SJSA1 (cell line): ENCODE measurements around the gene HBS1L.

DNA sequence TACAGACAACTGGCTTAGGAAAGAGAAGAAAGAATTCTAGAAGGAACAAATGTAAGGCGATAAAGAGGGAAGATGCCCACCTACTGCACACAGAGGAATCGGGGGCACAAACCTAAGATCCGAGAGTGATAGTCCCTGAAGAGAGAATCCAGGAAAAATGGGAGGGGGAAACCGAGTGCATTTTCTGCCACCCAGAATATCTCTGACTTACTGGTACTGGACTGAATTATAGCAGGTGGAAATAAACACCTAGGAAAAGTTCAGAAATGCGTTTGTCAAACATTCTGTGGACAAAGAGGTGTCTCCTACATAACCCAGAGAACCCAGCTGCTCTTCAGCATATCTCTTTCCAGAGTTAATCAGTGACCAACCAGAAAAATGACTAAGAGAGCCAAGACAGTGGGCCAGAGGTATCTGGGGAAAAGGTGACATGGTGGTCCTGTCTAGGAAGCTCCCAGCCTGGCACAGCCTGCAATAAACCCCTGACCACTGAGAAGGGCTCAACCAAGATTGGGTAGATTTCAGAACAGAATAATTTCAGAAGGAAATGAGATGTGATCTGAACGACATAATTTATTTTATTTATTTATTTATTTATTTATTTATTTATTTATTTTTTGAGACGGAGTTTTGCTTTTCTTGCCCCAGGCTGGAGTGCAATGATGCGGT lies 5.9 kb upstream of the VNN1 start:
- RAMPAGE, long total RNA: no peak

DNA sequence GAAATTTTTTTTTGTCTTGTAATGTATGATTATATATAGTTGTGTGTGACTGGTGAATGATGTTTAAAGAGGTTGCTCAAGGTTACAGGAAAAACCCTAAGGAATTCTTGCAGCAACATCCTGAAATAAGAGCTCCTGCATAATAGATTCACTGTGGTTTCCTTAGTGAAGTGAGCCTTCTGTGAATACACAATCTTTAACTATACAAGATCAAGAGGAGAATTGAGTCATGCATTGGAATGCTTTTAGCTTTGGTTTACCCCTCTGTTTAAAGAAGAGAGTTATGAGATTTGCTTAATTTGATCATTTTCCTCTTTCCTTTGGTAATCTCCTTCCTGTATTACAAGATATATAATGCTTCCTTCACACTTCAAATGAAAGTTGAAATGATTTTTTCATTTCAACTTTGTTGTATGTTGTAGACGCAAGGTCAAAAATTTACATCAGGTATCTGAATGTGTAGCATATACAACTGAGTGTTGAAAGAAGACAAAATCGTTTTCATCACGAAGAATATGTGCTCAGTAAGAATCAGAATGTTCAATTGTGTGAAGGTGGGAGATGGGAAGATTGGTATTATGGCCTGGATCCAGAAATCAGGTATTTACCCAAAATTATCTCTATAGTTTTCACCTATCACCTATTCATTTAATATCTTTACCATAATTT lies 141.4 kb upstream of the EYA4 start:
- RAMPAGE, long total RNA: no peak

DNA sequence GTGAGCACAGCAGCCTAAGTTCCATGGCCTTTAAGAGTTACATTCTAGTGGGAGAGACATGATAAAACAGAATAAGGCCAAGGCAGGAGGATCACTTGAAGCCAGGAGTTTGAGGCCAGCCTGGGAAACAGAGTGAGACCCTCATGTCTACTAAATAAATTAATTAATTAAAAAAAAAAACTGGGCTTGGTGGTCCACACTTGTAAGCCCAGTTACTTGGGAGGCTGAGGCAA lies 75.7 kb upstream of the EYA4 start:
- RAMPAGE, long total RNA: no peak

- RAMPAGE, long total RNA: no peak
These were observed 1.7 kb downstream of the EYA4 start for GRCh38 chr6:133242778-133243289.

GRCh38 chr6:133594586-133594955 lies 294.3 kb upstream of the TCF21 start:
- RAMPAGE, long total RNA: no peak

DNA sequence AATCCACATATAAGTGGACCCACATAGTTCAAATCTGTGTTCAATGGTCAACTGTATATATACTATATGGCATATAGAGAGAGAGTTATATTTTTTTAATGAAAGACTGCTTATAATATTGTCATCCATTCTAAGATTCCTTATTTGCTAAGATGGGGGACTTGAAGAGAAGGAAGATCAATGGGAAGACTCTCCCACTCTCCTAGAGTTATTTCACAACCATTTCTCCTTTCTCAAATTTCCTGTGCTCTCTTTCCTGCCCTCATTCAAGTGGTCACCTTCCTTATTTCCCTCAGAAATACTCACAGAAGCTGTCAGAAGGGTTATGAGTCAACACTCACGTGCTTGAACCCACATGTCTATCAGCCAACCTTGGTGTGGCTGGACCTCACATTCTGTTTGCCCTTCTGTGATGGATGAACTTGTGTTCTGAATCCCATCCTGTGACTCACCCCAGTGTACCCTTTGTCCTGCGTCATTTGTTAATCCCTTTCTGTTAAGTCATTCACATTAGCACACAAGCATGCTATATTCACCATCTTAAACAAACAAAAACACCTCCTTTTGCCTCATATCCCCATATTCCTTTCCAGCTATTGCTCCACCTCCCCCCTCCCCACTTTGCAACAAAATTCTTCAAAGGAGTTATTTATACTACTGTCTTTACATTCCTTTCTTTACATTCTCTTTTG lies 279.4 kb upstream of the TCF21 start:
- RAMPAGE, long total RNA: no peak

- RAMPAGE, long total RNA: no peak
These were observed 131.7 kb upstream of the TCF21 start for GRCh38 chr6:133757274-133757575.

DNA sequence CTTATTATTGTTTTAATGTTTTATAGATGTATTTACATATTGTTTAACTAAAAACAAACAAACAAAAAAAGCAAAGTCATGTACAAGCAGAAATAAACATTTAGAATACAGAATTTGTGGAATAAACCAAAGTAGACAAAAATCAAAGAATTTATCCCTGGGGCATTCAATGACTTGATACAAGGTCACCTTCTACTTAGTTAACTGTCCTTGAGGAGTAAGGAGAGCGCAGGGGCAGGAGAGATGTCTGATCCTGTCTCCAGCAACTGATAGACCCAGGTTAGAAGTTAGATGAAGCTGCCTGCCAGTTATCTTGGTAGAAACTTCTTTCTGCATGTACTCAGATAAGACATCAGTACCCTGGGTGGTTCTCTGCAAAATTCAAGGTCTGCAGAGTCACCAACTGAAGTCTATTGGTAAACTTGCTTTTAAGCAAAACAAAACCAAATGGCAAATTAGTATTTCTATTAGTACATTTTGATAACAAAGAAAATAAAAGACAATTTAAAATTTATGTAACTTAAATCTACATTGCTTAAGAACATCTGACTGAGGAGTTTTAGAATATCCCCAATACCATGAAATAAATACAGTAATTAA lies 2.7 kb downstream of the SGK1 start:
- RAMPAGE, long total RNA: no peak

DNA sequence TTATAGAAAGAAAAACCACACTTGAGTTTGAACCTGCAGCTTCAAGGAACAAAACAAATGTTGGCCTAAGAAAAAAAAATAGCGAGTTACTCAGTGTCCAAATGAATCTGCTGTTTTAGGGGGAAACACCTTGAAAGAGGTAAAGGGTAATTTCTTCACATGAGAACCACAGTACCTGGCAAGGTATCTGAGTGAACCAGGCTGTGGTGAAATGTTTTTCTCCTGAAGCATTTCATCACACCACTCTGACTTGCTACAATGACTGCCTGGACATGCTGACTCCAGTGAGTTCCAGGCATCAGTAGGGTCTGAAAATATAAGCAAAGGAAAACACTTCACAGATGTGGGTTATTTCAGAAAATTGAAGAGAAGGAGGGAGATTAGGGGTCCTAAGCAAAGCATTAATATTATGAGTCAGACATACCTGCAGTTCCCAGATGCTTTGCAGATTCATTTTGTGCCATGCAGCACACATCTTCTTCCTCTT lies 206.1 kb upstream of the SGK1 start:
- RAMPAGE, long total RNA: no peak

GRCh38 chr6:134529756-134530362 lies 211.9 kb upstream of the SGK1 start:
- RAMPAGE, long total RNA: no peak

GRCh38 chr6:134640897-134641585 lies 308.9 kb downstream of the ALDH8A1 start:
- RAMPAGE, long total RNA: no peak

GRCh38 chr6:135021931-135022892 lies 32.4 kb downstream of the HBS1L start:
- RAMPAGE, long total RNA: no peak

- RAMPAGE, long total RNA: no peak
These were observed at the start of gene HBS1L for GRCh38 chr6:135053986-135055119. TSS of gene HBS1L (minus strand) at chr6:135054822.

- RAMPAGE, long total RNA: no peak
These were observed 1.7 kb downstream of the MYB start for GRCh38 chr6:135182628-135183374.

DNA sequence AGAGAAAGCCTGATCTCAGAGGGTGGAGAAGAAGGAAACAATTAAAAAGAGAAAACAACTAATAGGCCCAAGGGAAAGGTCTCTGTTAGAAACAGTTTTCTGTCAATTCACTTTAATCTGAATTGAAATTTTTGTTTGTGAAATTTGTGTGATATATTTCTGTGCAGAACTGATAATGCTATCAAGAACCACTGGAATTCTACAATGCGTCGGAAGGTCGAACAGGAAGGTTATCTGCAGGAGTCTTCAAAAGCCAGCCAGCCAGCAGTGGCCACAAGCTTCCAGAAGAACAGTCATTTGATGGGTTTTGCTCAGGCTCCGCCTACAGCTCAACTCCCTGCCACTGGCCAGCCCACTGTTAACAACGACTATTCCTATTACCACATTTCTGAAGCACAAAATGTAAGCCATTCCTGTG lies 11.1 kb downstream of the MYB start:
- RAMPAGE, long total RNA: no peak

- RAMPAGE, long total RNA: no peak
These were observed 34.9 kb downstream of the MYB start for GRCh38 chr6:135215814-135216550.

DNA sequence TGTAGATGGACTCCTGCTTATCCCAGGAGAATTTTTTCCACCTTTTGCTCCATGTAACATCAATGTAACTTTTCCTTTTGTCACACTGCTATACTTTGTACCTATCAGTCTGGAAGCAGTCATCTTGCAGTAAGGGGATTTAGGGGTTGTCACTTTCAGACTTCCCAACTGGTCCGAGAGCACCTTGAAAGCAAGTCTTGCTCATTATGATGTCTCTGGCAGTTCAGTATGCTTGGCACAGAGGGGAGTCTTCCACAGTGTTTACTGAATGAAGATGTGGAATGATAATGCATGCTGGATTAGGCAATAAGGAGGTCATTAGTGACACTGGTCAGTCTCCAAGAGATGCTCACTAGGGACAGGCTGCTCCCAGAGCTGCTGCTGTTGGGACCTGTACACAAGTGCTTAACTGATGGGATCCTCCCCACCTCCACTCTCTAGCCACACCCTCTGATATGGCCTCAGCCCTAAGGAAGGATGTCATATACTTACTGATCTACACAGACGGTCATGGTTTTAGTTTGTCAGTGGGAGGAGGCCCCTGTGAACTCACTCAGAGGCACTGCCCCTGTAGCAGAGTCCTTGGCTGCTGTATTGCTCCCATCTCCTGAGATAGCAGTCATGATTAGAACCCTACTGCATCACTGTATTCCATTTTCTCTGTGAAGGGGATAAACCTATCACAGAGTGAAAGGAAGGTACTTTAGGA lies 73.3 kb downstream of the MYB start:
- RAMPAGE, long total RNA: no peak

DNA sequence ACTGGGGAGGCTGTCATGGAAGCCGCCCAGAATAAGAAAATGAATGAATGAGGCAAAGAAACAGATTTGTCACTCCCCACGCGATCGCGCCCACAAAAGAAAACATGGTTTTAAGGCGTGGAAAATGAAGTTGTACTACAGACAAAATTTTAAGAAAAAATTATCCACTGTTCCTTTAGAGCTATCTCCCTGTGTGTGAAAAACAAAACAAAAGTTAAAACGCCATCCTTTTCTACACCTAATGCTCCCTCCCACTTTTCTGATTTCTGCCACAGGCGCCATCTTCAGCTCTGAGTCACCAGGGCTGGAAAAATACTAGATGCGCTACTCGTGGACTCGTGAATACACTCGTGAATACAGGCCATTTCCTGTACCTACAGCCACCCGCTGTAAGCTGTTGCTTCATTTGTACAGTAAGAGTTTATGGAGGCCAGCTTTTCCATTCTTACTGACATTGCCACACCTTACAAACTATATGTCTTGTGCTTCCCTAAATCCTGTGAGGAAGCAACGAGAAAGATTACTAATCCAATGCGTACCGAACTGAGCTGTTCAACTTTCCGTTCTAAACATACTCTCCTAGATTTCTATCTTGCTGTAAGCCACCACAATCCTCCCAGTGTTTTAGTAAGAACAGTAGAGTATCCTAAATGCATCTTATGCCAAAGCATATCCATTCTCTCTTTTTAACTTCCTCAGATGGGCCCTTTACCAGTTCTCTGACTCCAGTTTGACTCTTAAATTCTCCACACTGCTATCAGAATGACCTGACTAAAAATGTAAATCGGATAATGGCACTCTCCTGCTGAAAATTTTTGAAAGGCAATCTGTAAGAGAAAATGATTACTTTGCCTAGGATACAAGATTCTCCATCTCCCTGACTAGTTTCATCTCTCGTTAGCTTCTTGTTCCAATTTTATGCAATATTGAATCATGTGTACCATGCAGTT lies 864 bp upstream of the AHI1 start:
- RAMPAGE, long total RNA: no peak

- RAMPAGE, long total RNA: no peak
These were observed 177.5 kb downstream of the MTFR2 start for GRCh38 chr6:136072532-136073115.

DNA sequence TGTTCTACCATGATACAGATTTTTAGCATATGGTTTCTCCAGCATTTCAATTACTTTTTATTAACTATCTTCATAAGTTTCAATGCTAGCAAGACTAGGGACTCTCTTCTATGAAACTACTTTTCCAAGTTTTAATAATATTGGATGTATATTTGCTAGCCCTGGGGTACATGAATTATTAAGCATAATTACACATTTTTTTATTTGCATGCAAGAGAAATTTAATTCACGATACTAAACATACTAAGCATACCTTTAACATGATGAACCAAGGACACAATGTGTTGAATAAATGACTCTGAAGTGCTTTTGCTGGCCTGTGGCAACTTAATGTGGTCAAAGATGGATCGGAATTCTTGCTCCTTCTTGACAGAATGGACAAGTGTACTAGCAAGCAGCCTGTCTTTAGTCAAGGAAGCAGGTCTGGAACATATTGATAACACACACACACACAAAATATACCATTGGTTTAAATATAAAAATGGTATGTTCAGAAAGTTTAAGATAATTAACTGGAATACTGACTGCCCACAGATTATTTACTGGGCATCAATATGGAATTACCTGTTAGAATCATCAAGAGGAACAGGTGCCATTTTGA lies 14.3 kb downstream of the BCLAF1 start:
- RAMPAGE, long total RNA: no peak